Colon Carcinoma Metastatic in the Lung (tissue), 2 donors: ENCODE results near the genes EPB41L5 and CLASP1.

DNA sequence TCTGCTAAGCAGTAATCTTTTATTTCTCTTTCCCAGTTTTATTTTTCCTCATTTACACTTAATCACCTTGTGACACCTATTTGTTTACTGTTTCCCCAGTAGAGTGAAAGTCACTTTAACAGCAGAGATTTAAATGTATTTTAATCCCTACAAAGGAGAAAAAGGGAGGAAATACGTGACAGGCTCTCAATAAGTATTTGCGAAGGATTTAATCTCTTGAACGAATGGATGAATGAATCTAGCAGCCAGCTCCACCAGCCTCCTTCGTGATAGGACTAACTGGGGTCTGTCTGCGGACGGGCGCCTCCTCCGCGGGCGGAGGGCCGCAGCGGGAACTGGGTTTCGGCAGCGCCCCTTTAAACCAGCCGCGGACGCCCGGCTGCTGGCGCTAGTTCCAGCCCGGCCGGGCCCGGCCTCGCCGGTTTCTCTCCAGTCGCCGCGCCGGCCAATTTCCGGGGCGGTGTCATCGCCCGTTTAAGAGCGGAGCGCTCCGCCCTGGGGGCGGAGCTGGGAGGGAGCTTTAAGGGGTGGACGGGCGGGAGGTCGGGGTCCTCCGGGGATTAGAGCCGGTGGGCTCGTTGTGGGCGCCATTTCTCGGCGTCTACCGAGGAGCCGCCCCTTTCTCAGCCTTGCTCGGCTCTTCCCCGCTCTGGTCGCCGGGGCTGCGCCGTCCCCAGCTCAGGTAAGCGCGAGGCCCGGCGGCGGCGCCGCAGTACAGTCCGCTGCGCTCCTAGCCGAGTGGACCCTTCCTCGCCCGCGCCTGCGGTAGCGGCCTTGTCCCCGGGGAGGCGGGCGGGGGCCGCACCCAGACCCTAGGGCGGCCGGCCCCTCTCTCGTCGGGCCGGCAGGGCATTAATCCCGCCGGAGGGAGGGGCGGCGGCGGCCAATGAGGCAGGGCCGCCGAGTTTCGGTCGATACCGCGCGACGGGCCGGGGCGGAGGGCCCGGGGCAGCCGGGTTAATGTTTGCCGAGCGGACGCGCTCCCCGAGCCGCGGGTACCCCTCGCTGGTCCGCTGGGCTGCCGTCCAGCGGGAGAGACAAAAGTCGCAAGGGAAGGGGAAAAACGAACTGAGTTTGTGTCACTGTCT, at the start of gene EPB41L5:
Gene EPB41L5 (plus strand): TSS at position 549 of the 1,088 bp plus-strand sequence.
- PRO-cap, 2 experiments: peak in 2 of 2 experiments; most common plus-strand start position 530 of the sequence (in 2); most common minus-strand start position 271 of the sequence (in 1)

- PRO-cap, 2 experiments: no peak in any of the 2 experiments
Measured at GRCh38 chr2:120014461-120015004, 1.7 kb downstream of the EPB41L5 start.

GRCh38 chr2:120176675-120177805, 46.2 kb downstream of the TMEM185B start:
- PRO-cap, 2 experiments: peak in 1 of 2 experiments; most common plus-strand start chr2:120177164 (in 1)

- PRO-cap, 2 experiments: peak in 2 of 2 experiments; most common minus-strand start chr2:120253779 (in 2)
Measured at GRCh38 chr2:120253649-120254093, 1.0 kb downstream of the RALB start.

DNA sequence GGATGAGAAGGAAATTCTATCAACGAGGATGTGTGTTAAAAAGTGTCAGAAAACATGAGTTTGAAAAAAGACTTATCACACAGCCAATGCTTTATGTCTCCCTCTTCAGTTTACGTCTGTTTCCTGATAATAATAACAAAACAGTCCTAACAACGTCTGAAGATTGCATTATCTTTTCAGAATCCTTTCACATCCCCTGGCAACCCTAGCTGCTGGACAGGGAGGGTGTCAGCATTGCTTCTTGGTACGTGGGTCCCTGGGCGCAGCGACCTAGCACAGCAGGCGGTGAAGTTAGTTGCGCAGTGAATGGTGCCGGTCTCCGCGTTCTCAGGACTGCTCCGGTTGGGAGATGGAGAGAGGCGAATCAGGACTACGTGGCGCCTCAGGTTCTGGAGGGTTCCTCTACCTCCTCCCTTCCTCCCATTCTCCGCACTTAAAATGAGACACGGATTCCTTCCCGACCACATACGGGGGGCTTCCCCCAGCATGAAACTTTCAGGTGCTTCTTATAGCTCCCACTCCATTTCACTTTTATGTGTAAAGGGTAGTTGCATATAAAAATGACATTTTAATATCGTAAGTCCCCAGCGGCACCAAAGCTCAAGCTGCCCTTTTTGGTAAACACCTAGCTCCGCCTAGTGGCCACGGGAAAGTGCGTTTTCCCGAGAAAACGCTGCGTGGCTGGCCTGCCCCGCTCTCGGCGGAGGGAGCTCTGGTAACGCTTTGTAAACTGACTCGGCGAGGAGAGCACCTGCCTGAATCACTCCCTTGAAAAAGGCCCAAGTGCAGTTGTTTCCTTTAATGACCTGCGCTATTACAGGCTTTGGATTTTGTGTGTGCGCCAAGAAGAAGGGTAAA, 33.0 kb upstream of the INHBB start:
- PRO-cap, 2 experiments: no peak in any of the 2 experiments

GRCh38 chr2:120348230-120348661, 2.3 kb downstream of the INHBB start:
- PRO-cap, 2 experiments: no peak in any of the 2 experiments

GRCh38 chr2:120499951-120500626, 154.2 kb downstream of the INHBB start:
- PRO-cap, 2 experiments: no peak in any of the 2 experiments

DNA sequence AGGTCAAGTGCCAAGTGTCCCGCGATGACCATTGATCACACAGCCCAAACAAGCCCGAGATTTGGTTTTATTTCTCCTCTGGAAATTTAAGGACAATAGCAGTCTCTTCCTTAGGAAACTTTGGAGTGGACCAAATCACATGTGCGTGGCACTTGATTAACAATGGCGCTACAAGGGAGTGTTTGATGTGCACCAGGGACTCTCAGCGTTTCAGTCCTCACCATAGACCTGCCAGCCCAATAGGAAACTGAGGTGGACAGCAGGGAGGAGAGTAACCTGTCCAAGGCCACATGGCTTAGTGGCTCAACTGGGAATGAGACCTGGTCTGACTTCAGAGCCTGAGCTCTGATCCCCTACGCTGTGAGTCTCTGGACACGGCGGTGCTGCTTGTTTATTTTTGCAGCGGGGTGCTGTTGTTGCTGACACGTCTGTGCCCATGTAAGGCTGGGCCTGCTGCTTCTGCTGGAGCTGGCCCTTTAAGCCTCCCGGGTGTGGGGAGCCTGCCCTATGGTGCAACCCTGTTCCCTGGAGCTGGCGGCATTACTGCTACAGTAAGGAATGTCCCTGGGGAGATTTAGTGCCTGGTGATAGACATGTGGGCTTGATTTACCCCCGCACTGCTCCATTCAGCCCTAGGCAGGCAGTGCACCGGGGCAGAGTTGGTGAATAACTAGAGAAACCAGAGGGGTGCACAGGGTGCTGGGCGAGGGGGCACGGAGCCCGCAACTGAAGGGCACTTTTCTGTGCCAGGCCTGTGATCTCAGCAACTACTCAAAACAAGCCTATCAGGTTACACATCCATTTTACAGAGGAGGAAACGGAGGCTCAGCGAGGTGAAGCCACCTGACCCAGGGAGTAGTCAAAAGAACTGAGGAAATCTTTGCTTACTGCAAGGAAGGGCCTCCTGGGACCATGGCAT, 194.4 kb downstream of the INHBB start:
- PRO-cap, 2 experiments: no peak in any of the 2 experiments

DNA sequence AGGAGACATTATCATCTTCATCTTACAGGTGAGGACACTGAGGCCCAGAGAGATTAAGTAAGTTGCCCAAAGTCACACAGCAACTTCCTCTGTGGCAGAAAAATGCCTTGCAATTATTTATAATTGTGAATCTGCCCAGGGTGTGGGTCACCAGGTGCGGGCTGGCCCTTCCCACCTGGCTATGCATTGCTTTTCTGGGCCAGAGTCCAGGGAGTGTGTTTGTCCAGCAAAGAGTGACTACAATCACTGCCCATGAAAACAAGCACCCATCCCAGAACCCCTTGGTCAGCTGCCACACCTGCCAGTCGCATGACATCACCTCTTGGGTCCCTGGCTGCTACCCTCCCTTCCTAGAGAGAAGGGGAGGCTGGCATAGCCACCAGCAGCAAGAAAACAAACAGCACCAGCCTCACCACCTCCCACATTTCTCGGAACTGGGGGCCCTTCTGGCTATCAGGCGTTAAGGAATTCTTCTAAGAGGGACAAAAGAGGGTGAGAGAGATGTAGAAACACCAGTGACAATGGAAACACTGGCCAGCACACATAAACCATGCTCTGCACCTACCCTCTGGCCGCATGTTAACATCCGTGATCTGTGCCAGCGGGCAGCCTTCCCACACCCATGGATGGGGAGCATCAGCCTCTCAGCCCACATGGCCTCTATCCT, 109.8 kb upstream of the GLI2 start:
- PRO-cap, 2 experiments: no peak in any of the 2 experiments

DNA sequence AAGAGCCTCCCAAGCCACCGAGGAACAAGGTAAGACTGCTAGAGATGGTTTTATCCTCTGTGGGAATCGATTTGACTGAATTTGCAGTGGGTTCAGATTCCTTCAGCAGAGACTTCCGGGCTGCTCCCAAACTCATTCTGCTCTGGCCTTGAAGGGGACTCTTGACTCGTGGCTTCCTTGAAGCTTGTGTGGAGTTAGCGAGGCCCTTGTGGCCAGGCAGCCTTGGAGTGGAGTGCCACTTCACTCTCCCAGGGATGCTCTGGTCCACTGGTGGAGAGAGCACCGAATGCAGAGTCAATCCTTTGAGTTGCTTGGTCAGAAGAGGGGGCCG, 3.0 kb downstream of the GLI2 start:
- PRO-cap, 2 experiments: no peak in any of the 2 experiments

GRCh38 chr2:120740782-120741238, 5.1 kb downstream of the GLI2 start:
- PRO-cap, 2 experiments: no peak in any of the 2 experiments

DNA sequence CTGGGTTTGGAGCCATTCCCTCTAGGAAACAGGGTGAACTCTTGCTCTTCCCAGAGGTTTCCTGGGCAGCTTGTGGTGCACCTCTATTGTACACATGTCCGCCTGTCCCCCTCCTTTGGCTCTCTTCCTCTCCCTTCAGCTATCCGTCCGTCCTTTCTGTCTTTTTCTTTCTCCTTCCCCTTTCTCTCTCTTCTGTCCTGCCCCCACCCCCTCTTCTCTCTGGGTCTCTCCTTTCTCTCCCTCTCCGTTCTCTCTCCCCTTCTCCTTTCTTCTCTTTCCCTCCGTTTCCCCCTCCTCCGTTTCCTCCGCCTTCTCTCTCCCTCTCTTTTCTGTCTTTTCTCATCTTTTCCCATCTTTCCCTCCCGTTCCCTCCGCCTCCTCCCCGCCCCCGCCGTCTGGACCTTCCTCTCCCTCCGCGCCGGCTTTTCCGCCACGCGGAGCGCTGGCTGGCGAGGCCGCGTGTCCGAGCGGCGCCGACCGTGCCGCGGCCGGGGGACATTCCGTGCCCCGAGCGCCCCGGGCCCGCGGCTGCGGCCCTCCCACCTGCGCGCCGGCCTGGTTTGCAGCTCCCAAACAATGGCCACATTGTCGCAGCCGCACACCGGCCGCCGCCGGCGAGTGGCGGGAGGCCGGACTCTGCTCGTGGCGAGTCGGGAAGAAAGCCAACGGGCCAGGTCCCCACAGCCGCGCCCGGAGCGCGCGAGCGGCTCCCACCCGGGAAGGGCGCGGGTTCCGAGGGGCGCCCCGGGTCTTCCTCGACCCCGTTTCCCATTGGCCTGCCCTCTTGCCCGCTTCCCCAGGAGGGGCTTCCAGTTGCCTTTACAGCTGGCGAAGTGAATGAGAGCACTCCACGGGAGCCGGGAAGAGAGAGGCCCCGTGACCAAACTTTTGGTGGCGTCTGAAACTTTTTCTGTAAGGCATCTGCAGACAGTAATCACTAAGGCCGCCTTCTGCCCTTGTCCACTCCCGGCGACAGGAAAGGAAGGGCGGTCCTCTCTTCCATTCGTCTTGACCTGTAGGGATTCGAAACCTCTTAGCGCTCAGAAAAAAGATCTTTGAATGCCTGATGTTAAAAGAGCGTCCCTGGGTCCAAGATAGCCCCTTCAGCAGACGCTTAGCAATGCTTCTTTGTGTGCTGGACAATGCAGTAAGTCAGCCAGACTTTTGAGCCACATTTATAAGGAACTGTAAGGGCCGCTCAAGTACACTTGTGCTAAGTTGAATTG, 6.0 kb downstream of the GLI2 start:
- PRO-cap, 2 experiments: no peak in any of the 2 experiments

DNA sequence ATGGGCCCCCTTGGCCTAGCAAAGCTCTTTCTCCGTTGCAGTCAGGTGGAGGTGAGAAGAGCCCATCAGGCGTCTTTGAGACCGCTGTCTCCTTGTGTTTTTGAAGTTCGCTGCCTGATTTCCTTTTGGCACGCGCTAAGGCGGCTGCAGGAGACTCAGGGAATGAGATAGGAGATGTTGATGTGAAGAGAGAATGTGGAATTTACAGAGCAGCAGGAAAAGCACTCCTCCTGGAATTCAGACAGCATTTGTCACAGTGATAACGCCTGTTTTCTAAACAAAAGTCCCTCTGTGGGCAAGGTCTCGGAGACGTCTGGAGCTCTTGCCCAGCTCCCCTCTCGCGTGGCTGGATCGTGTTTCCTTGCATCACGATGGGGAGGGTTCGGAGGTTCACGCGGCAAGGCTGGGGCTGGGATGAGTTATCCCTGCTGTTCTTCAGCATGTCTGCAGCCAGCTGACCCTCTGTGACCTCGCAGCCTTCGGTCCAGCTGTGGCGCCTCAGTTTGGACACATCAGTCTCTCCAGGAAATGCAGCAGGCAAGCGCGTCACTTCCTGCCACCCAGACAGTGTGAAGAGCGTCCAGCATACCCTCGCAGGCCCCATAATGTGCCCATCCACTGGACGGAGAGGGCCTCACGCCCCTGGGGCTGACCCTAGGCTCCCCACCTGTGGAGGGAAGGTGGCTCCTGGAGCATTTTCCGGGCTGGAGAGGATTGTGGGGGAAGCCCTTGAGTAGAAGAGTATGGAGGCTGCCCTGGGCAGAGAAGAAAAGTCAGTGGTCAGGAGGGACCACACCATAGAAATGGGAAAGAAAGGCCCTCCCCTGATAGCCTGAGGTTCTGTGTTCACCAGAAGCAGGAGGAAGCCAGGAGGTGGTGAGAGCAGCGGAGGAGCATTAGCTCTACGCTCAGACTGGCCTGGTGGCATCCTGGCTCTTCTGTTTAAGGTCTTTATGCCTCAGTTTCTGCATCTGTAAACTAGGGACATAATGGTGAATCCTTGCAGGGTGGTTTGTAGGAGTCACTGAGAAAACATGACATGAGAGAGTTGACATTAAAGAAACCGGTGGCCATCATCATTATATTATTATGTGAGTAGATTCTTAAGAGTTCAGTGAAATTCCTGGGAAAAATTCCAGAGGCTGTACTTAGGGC, 30.4 kb downstream of the GLI2 start:
- PRO-cap, 2 experiments: no peak in any of the 2 experiments

DNA sequence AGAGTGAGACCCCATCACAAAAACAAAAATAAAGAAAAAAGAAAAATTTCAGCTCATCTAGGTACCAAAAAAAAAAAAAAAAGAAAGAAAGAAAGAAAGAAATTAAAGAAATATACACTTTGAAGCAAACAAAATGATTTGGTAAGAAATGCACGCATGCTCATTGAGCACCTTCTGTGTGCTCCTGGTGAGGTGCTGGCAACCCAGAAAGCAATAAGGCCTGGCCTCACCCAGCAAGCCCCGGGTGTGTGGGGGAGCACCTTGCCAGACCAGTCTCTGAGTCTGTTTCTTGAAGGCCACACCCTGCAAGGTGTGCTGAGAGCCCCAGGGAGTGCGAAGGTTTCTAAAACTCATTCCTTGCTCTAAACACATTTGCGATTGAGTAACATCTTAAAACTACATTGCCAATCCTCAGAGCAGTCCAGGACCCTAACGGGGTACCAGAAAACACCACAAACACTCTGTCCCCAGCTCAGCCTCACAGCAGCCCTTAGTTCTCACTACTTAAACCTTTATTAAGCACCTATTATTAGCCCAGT, 133.3 kb downstream of the TFCP2L1 start:
- PRO-cap, 2 experiments: no peak in any of the 2 experiments

DNA sequence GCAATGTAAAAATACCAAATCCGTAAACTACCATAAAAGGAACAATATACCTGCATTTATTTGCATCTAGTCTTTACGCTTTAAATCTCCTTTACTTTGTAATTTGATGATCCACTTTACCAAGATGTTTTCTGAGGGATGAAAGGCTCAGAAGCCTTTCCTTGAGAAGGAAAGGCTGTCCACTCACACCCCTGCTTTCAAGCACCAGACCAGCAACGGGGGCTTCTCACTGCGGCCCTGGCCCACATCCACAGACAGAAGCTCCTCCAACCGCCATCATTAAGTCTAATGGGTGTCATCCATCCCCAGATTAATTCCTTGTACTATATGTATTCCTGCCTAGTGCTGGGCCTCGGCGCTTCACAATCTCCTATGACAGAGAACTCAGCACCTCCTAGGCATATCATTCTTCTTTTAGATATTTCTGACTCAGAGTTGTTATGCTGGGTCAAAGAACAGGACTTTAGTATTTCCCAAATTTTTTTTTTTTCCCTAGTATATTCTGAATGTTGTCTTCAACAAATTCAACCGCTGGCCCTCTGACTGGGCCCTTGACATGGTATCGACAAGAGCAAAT, 83.1 kb upstream of the TFCP2L1 start:
- PRO-cap, 2 experiments: peak in 1 of 2 experiments; most common plus-strand start position 219 of the sequence (in 1)

DNA sequence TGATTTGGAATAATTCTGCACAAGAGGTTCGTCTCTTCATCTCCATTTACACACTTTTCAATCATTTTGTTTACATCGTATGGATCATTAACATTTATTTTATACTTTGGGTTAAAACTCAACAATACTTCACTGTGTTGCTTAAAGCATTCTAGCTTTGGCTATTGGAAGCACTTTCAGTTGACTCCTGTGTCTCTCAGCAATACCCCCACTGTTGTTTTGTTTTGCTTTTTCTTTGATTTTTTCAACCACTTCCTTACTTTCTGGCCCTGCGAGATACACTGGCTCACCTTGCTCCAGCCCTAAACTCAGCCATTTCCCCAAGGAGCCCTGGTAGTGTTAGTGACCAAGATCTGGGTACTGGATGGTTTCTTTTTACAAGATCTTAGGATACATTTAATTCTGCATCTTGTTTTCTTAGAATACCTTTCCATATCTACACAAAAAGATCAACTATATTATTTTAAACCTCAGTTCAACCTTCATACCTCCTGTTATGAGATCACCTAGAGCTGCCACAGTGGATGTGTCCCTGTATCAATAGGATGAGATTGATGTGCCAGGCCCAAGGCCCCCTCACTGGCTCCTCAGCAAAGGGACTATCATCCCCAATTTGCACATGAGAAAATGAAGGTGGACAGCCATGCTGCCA, 161.3 kb downstream of the CLASP1 start:
- PRO-cap, 2 experiments: no peak in any of the 2 experiments

- PRO-cap, 2 experiments: no peak in any of the 2 experiments
Measured at GRCh38 chr2:121489987-121490495, 159.2 kb downstream of the CLASP1 start.

GRCh38 chr2:121648034-121648548, 1.2 kb downstream of the CLASP1 start:
- PRO-cap, 2 experiments: no peak in any of the 2 experiments

- PRO-cap, 2 experiments: peak in 1 of 2 experiments; most common plus-strand start chr2:121648640 (in 1)
Measured at GRCh38 chr2:121648549-121648794, 790 bp downstream of the CLASP1 start.

DNA sequence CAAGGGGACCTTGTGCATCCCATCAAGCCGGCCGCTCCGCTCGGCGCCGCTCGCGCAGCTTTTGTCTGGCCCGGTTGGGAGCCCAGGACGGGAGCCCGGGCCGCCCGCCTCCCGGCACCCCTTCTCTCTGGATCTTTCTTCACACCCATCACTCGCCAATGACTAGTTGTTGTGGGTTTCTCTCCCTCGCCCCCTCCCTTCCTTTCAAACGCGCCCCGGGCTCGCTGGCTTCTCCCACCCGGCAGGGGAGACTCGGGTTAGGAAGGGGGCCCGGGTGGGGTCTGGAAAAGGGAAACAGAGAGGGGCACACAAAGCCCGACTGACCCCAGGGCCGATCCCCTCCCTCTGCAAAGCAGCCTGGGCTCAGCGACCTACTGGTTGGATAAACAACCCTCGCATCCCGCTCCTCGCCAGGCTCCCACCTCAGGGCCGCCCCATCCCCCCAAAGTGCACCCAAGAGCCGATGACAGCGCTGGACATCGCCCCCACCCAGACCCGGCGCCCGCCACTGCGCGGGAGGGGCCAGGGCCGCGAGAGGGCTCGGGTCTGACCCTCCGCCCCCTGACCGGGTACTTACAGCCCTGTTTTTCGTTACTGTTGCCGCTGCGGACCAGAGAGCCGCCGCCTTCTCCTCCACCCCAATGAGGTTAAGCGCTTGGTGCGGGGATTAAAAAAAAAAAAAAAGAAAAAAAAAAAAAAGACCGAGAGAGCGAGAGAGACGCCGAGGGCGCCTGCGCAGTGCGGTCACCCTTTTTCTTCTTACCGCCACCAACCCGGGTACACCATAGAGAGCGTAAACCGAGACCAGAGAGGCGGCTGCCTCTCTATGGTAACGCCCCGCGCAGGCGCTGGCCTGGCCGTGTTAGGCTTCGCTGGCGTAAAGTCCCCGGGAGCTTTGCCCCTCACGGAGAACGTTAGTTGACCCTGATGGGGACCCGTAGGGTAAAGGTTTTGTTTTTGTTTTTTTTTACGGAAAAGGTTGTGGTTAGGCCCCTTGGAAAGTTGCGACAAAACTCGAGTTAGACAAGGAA, at the start of gene CLASP1:
Gene CLASP1 (minus strand): TSS at position 668 of the 1,031 bp plus-strand sequence.
- PRO-cap, 2 experiments: peak in 2 of 2 experiments; most common plus-strand start position 787 of the sequence (in 2); most common minus-strand start position 643 of the sequence (in 2)